Fibroblast of the aortic adventitia (primary cell): ENCODE measurements around the genes TRIM46, MTX1, PKLR, SYT11, RIT1 and UBQLN4.

- CAGE, long polyA plus RNA = no peak
These were observed 276 bp upstream of the ADAR start for GRCh38 chr1:154608409-154608514.

DNA sequence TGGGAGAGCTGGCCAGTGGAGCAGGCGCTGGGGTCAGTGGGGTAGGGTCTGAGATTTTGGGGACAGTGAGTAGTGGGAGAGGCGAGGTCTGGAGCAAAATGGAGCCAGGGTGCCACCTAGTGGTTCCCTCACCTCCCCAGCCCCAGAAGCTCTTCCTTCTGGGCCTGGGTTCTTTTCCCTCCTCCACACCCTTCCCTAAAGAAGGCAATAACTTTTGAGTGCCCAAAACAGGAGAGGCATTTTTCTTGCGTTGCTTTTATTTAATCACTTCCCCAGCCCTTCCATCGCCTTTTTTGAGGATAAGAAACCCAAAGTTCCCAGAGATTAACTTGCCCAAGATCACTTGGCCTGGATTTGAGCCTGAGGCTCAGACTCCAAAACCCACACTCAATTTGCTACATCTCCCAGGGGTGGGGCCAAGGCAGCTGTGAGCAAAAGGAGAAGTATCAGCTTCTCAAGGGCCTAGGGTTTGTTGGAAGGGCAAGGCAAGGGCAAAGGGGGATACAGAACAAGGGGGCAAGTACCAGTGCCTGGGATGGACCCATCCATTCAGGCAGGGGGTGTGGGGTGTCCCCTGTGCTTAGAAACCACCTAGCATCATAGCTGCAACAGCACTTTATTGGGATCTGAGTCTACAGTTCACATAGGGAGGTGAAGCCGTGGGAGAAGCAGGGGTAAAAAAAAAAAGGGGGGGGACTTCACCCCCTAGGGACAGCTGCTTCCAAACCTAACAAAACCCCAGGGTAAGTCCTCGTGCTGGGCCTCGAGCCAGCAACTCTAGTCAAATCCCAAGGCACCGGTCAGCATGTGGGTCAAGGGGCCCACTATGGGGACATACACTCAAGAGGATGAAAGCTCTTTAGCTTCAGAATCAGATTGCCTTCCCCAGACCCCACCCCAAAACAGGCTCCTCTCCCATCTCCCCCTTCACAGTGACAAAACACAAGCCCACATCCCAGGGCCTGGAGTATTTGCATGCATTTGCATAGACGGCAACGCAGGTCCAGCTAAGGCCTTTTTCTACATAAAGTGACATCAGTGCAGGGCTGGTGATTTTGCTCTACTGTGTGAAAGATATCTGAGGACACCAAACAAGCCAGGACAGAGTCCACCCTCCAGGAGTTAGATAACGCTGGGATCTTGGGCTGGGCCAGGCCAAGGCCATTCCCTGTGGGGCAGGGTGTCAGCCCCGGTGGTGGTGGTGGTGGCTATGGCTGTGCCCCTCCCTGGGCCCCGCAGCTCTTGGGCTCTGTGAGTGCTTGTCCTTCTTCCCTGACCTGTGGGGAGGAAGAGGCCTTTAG, 7.8 kb upstream of the PMVK start:
- CAGE, long polyA plus RNA = no peak

DNA sequence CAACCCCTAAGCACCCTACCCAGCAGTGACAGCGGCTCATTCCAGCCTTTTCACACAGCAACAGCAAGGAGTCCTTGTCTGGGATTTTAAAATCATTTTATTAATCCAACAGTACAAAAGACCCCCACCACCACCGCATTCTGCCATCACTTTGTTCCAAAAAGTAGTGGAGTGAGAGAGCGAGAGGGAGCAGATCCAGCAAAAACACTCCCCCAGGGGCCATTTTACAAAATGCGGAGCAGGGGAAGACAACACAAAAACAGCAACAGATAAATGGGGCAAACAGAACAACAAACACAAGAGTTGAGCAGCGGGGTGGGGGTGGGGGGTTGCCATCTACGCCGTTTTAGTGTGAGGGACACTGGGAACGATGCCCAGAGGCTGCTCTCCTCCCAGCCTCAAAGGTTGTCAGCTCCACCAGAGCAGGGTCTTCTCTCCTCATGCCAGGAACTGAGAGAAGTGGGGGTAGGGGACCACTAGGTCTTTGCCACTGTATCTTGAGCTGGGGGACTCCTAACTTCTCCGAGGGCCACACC, 1.1 kb upstream of the PBXIP1 start:
- CAGE, long polyA plus RNA = no peak

DNA sequence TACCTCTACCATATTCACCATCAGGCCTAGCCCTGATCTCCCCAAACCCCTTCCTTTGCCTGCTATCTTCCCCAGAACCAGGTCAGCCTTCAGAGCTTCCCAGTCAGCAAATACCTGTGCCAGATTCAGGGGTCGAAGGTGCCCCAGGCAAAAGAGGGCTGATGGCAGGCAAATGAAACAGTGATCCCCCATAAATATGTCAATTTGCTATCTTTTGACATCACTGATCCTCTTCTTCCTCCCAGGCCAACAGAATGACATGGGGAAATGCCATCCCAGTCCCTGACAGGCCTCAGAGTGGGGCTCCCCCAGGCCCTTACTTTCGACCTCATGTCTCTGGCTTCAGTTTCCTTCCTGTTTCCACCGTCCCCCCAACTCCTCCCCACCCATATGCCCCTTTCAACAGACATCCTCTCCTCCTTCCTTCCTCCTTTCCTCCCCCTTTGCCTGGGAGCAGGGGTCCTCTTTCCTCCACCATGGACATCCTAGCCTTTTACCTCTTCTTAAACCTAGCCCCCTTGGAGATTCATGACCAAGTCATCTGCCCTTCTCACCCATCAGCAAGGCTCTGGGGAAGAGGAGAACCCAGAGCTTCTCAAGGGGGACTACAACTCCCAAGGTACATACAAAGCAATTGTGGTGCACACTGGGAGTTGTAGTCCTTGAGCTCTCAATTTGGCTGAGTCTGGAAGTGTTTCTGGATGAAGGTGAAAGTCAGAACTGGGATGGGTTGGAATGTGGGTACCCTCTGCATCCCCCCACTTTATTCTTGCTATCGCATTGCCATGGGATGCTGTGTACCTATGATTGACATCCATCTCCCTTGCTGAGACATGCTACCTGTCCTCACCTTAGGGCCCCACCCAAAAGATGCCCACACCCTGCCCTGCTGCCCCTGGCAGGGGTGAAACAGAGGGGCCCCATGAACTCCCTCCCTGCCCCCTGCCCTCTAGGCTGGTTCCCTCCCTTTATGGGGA, 4.1 kb downstream of the ZBTB7B start:
- CAGE, long polyA plus RNA = no peak

DNA sequence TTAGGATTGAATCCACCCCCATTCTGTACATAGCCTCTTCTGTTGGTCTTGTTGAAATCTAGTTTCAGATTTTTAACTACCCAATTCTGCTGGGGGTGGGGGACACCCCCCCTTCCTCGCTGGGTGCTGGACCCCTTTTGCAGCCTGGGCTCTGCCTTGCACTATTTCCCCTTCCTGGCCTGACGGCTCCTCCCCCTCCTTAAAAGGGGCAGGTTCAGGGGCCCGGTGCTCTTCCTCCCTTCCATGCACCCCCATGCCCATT, 15.2 kb downstream of the ZBTB7B start:
- CAGE, long polyA plus RNA = no peak

GRCh38 chr1:155018165-155018743, 15.3 kb downstream of the DCST2 start:
- CAGE, long polyA plus RNA = no peak

DNA sequence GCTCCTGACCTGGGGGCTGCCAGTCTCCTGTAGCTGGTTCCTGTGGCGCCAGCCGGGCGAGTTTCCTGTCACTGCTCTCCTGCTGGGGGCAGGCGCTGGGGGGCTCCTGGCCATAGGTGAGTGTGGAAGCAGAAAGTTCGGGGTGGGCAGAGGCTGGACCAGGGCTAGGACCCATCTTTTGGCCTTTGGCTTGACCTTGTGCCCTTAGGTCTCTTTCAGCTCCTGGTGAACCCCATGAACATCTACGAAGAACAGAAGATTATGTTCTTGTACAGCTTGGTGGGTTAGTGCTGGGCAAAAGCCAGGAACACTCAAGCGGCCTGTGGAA, 785 bp downstream of the DCST1 start:
- CAGE, long polyA plus RNA = no peak

- CAGE, long polyA plus RNA = no peak
These were observed at the start of gene TRIM46 for GRCh38 chr1:155173574-155174092. Gene TRIM46, plus strand, starts transcription at chr1:155173849.

DNA sequence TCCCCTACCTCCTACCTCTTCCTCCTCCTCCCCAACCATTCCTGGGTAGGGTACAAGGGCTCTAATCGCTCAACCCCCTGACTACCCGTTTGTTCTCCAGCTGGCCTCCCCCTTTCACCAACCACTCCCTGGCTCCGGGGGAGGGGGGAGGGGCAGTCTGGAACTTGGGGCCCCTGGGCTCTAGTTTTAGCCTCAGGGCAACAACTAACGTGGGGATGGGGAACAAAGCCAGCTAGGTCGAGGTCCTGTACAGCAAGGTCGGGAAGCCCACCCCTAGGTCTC, 14.7 kb downstream of the THBS3 start:
- CAGE, long polyA plus RNA = no peak

DNA sequence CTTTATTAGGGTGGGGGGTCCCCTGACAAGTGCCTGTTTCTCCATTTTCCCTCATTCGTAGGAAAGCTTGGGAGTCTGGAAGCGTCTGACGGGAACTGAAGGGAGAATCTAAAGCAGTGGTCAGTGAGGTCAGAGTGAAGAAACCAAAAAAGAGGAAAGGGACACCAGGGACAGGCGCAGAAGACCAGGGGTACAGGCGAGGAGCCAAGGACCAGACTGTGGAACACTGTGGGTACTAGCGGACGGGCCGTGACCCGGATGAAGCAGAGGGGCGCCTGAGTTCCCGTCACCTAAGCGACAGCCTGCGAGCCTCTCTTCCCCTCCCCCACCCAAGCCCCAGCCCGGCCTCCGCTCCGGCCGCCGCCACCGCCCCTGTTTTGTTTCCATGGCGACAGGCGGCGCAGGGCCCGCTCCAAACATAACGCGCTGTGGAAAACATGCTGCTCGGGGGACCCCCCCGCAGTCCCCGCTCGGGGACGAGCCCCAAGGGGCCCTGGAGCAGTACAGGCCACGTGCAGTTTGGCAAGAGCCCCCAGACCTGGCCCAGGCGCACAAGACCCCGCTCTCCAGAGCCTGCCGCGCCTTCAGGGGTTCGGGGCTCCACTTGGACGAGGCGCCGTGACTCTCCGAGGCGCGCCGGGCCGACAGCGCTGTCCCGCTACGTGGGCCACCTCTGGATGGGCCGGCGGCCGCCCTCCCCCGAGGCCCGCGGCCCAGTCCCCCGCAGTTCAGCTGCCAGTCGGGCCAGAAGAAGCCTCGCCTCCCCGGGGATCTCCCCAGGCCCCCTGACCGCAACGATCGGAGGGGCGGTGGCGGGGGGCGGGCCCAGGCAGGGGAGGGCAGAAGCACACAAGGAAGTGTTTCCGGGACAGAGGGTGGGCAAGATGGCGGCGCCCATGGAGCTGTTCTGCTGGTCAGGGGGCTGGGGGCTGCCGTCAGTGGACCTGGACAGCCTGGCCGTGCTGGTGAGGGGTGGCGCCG, at the start of gene MTX1:
Gene MTX1, plus strand, starts transcription at position 328 of the 981 bp plus-strand sequence.
- CAGE, long polyA plus RNA = no peak

- CAGE, long polyA plus RNA = no peak
These were observed at the start of gene PKLR for GRCh38 chr1:155301262-155301722. Gene PKLR, minus strand, starts transcription at chr1:155301438.

DNA sequence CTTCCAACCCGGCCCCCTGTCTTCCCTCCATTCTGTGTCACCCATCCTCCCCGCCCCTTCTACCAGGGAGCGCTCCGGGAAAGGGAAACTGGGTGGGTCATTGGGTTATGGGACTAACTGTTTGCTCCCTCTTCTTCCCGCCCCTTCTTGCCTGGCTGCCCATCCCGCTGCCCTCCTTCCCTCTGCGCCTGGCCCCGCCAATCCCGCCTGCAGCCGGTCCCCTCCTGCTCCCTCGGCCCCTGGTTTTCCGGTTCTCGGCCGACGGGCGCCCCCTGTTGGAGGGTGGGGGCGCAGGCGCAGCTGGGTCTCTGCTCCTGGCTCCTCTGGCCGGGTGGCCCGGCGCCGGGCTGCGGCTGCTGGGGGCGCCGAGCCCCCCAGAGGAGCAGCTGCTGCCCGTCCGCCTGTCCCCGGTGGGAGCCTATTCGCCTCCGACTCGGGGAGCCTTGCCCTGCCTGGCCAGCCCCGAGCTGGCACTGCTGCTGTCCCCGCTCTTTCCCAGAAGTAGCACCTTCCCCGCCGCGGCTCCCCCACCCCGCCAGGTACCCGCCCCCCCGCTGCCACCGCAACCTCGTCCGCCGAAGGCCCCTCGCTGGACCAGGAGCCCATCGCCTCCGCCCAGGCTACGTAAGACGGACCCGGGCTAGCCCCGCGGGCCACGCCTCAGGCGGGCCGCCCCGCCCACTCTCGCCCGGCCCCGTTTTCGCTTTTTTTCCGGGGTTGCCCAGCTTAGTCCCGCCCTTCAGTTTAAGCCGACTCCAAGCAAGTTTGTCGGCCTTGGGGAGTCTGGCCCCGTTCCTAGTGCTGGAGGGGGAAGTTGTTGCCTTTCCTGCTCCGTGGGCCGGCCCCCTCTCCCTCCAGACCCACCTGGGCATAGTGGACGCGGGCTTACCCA, 2.7 kb downstream of the RUSC1 start:
- CAGE, long polyA plus RNA = no peak

GRCh38 chr1:155716992-155717520, 28.2 kb downstream of the DAP3 start:
- CAGE, long polyA plus RNA = no peak

- CAGE, long polyA plus RNA = no peak
These were observed at the start of gene SYT11 for GRCh38 chr1:155858954-155859930. Gene SYT11, plus strand, starts transcription at chr1:155859567.

DNA sequence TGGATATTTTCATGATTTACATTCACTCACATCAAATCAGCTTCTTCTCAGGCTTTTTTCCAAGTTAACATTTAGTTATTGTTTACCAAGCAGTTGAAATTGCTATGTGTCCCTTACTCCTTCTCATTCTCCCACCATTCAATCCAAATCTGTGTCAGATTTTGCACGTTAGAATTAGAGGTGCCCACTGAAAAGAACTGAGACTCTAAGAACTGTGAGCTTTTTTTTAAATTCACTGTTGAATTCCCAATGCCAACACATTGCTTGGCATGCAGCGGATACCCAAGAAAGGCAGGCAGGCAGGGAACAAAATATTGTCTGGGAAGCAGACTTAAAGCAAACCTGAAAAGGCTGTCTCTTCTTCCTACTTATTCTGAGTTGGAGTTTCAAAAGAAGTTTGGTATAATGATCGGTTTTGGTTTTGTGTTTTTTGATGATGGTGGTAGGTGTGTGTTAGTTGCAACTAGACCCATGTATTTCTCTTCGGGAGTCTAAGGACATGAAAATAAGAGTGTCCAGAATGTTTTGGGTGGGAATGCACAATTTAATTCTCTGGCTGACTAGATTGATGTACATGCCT, 18.1 kb downstream of the RIT1 start:
- CAGE, long polyA plus RNA = no peak

DNA sequence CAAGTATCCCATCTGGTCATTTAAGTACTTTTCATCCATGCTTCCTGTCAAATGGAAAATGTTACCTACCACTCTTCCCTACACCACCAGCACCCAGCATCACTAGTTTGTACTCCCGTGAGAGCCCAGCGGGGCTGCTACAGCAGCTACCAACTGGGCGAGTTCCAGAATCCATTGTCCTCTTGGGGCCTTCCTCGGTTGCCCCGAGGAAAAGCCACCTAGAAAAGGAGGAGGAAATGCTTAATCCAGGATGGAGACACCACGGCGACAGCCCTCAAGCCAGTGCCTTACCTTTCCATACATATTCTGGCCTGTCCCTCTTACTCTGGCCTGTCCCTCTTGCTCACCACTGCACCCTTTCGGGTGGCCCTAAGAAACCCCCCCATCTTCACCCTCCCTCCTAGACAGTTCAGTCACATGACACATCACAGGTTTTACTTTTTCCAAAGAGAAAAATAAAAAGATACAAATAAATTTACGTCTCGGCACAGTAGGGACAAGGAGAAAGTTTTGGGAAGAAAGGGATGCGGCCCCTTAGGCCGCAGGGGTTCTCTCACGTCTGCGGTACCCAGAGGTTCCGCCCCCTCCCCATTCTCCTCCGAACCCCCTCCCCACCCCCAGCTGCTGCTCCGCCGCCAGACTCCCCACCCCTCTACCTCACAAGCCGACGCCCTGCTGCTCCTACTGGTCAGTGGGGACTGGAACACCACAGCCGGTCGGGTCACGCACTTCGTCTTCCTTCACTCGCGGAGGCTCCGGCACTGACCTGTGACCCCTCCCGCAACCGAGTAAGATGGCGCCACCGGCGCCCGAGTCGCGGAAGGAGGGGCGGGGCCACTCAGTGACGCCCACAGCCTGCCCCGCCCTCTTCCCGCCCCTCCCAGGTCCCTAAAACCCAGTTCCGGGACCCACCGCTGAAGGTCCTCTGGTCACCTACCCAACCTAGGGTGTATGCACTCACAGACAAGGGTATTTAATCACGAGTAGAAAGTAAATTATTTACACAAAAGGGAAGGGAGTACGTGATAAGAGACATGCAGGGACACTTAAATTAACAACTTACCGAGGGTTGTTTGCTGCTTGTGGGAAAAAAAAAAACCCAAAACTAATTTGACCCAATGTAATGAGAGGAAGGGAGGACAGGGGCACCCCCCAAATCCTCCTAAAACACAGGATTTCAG, at the start of gene RIT1:
Gene RIT1, minus strand, starts transcription at position 763 of the 1,181 bp plus-strand sequence.
- CAGE, long polyA plus RNA = no peak

GRCh38 chr1:155950868-155951549, 9.6 kb downstream of the RXFP4 start:
- CAGE, long polyA plus RNA = no peak

- CAGE, long polyA plus RNA = no peak
These were observed at the start of gene UBQLN4 for GRCh38 chr1:156053233-156054007. Gene UBQLN4, minus strand, starts transcription at chr1:156053798.

DNA sequence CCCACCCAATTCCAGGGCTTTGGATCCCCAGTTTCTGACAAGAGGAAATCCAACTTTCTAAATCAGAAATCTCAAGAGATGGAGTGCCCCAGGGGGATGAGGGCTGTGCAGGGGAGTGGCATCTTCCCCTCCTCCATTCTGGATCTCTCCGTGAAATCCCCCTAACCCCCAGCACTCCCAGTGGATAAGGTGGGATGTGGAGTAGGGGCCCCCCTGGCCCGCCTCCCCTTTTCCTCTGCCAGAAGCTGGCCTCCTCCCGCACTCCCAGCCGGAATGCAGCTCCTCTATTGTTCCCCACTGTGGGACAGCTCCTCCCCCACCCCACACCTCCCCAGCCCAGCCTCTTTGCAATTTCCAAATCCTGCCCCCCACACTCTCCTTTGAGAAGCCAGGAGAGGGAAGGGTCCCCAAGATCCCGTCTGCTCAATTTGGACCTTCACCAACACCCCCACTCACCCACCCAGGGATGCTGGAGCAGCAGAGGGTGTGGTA, 2.0 kb downstream of the MEX3A start:
- CAGE, long polyA plus RNA = no peak

- CAGE, long polyA plus RNA = no peak
These were observed 4.0 kb upstream of the MEX3A start for GRCh38 chr1:156086077-156086781.